ENCODE results near the gene ZDHHC12.

GRCh38 chr9:128078214-128079404 lies 10.6 kb downstream of the SLC25A25 start:
- RRBS: no CpG with 5 or more reads among the region's 14 CpGs

GRCh38 chr9:128108063-128108957 lies 19.2 kb downstream of the PTGES2 start:
- RRBS: no CpG with 5 or more reads among the region's 16 CpGs

DNA sequence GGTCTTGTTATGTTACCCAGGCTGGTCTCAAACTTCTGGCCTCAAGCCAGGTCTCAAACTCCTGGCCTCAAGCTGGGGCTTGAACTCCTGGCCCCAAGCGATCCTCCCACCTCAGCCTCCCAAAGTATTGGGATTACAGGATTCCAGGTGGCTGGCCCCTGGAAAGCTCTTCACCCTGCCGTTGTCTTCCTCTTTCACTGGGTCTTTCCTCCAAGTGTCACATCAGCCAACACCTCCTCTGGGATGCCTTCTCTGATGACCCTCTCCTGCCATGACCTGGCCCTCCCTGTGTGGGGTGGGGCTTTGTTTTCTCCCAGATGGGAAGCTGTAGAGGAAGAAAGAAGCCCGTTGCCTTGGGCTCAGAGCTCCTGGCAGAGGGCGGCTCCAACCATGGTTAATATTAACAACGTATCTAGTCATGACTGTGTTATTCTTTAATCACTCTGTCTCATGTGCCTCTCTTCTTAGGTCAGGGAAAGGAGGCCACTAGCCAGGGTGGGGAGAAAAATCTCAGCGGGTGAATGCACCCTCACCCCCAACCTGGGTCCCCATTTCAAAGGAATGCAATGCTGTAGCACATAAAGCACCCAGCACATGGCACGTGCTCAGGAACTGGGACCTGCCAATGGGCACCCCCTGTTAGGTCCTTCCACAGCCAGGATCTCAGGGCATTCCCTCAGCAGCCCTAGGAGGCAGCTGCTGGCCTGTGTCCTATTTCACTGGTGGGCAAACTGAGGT lies 8.5 kb downstream of the DNM1 start:
- RRBS: no CpG with 5 or more reads among the region's 7 CpGs

GRCh38 chr9:128244700-128245487 lies 30.9 kb downstream of the GOLGA2 start:
- RRBS: no CpG with 5 or more reads among the region's 29 CpGs

DNA sequence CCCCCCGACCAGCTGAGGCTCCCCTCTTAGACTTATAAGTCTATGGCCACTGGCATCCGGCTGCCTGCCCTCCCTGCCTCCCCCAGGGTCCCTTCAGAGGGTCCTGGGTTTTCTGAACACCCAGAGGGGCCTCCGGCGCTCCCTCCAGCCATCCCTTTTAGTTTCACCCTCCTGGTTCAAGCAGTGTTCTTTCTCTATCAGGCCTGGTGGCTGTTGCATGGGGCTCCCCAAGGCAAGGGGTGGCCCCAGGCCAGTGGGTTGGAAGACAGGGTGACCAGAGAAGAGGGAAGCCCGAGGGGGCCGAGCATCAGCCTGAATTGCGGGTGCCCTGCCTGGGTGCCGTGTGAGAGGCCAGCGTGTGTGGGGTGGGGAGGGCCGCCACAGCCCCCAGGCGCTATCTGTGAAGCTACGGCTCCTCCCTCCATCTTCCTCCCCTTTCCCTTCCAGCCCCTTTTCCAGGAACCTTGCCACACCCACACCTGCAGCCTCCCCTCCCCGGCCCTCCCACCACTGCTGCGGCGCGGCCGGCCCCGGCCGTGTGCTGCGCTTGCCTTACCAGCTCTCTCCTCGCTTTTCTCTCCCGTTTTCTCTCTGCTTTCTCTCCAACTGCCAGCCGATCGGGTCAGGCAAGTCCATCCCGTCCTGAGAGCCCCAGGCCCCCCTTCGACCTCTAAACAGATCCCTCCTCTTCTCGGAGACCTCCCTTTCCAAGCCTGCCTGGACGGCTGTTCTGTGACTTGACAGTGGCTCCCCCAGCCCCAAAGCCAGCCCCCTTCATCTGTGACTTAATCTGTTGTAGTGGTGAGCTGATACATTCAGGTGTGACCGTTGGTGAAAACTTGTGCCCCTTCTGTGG lies 21.5 kb downstream of the GOLGA2 start:
- RRBS: 96% methylated on average over 1 of the region's 29 CpGs

- RRBS: 97% methylated on average over 2 of the region's 27 CpGs
Observed at GRCh38 chr9:128257428-128258469, 18.1 kb downstream of the GOLGA2 start.

GRCh38 chr9:128321708-128322303 lies 441 bp downstream of the TRUB2 start:
- RRBS: no CpG with 5 or more reads among the region's 18 CpGs

DNA sequence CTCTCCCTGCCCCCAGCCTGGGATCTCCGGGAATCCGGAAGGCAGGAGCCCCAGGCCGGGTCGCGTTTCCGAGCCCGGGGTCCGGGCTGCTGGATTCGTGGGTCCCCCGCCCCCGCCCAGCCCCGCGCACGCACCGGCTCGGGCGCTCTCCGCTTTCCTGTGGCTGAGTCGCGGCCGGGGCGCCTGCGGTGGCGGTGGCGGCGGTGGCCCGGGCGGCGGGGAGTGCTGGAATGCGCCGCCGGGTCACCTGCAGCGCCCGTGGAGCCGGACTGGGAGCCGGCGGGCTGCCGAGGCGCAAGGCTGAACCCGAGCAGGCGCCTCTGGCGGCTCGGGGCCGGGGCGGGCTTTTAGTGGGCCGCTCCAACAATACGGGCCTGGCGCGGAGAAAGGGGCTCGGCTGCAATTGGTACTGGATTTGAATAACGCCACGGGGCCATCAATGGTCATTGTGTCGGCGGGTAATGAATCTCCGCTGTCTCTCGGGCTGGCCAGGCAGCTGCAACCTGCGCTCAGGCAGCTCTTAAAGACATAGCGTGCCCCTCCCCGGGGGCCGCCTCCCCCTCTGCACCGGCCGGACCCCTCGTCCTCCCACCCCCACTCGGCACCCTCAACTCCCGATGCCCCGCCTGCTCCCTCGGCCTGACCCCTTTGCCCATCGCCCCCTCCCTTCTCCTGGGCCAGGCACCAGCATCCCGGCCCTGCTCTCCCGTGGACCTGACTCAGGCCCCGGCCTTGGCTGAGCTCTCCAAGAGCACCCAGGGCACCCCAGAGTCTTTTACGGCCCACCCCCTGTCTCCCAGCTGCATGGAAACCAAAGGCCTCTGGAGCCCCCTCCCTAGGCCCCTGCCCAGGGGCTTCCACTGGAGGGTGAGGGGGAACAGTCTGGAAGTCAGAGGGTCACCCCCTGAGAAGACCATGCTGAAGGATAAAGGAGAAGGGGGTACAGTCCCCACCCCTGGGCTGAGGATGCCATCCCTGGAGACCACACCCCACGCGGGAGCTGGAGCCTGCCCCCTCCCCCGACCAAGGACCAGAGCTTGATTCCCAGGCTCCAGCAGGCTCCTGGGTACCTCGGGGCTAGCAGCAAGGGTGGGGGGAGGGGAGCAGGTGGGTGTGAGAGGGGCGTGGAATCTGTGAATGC lies 22.2 kb downstream of the URM1 start:
- RRBS: 98% methylated on average over 23 of the region's 77 CpGs

- RRBS: no CpG with 5 or more reads among the region's 18 CpGs
Observed at GRCh38 chr9:128624383-128625111, 32.1 kb downstream of the DYNC2I2 start.

DNA sequence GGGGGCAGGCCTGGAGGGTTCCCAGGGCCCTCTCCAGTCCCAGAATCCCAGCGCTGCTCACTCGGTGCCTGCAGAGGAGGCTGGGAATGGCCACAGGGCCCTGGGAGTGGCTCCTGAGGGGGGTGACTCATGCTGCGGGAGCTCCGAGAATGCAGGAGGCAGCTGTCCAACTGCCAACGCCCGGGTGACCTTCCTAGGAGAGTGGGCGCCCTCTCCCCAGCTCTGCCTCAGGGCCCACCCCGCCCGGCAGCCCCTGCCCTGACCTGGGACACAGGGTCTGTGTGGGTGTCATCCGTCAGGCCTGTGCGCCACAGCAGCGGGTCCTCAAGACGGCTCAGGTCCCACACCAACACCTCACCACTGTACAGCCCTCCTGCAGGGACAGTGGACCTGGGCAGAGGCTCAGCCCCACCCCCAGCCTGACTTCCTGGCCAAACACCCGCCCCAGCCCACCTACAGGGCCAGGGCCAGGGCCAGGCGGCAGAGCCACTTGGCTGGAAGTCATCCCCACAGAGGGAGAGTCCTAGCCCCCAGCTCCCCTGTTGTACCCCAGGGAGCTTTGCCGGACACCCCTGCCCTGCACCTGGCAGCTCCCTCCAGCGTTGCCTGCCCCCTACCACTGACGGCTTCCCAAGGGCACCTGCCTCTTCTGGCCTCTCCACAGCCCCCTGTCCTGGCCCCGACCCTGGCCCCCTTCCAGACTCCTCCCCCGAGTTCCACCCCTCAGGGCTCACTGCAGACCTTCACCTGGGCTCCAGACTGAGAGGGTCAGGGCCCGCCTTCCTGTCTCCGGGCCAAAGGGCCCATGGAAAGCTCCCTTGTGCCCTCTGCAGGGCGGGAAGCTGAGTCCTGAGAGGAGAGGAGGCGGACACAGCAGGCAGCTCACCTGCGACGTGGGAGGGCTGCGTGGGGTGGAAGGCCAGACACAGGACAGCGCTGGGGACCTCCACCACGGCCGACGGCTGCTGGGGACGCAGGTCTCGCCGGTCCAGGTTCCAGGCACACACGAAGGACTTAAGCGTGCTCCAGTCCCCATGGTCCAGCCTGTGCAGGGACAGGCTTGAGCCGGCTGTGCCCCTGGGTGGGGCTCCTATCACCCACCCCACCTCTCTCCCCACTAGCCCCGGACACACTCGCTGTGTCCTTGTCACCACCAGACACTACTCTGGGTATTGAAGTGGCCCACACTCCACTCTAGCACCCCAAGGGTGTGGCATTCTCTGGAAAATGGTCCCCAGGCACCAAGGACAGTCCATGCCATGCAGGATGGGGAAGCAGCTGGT lies 20.8 kb downstream of the DYNC2I2 start:
- RRBS: 27% methylated on average over 8 of the region's 39 CpGs

- RRBS: no CpG with 5 or more reads among the region's 39 CpGs
Observed at GRCh38 chr9:128690153-128690815, 1.3 kb downstream of the SET start.

DNA sequence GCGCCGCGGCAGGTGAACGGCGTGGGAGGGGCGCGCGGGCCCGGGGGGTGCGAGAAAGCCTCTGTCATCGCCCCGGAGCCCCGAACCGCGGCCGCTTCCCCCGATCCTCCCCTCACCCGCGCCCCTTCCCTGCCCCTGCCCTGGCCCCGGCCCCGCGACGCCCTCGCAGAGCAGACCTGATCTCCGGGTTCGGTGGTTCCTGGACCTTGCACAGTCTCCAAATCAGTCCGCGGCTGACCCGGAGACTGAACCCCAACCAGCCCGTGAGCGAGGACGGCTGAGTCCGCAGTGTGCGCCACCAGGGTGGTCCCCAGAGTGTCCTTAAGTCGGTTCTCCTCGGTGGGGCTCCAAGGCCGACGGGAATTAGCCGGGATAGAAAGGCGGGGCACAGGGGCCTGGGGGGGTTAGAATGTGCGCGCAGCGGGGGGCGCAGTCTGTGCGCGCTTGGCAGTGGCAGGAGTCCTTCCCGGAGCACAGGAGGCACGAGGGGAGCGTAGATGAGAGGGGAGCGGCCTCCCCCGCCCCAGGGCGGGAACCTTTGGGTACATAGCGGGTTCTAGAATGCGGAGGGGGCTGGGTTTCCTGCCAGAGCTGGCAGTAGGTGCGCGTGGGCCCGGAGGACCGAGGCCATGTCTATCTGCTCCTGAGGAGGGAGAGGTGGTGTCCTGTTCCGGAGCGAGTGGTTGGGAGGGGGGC lies 773 bp downstream of the PKN3 start:
- RRBS: 3% methylated on average over 35 of the region's 60 CpGs

DNA sequence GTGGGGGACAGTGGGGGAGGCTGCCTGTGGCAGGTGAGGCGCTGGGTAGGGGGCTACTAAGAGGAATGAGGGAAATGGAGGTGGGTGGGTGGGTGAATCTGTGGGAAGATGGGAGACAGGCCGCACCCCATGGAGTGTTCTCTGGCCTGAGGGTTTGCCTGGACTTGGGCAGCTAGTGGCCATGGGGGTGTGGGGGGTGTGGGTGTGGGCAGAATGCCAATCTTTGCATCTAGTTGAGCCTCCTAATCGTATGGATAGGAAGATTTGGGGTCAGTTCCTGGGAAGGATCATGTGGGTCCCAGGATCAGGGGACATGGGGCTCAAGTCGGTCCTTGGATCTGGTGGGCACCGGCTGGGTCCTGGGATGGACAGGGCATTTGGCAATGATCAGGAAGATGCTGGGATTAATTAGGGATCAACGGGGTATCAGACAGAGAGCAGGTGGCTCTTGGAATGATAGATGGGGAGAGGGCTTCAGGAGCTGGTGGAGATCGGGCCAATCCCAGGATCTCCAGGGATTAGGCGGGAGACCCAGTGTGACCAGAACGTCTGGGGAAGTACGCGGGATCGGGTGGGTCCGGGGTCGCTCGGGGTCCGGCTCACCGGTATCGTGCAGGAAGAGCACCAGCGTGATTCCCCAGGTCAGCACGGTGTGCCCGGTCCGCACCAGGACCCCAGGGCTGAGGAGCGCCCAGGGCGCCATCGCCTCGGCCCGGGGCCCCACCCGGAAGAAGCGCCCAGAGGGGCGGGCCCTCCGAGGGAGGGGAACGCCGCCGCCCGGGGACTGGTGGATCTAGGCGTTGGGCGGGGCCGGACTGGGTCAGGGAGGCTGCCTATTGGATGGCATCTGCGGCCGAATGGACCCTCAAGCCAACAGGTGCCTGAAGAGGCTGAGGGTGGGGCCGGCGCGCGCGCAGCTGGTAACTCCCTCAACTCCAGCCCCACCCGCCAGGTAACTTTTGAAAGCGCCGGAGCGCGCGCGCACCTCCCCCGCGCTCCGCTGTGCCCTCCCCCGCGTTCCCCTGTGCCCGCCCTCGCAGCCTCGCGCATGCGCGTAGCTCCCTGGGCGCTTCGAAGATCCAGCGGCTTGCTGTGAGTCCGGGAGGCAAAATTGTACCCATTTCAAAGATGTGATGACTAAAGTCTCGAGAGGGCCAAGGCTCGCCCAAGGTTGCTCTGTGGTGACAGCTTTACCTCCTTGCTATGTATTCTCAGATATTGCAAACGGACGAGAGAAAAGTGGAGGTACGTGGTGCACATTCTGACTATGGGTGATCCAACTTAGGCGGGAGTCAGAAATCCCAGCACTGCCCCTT lies at the start of gene ZDHHC12:
TSS of gene ZDHHC12 (minus strand) at position 737 of the 1,316 bp plus-strand sequence.
- RRBS: 2% methylated on average over 28 of the region's 73 CpGs

GRCh38 chr9:128809081-128809521 lies 9.2 kb upstream of the ENDOG start:
- RRBS: no CpG with 5 or more reads among the region's 10 CpGs

DNA sequence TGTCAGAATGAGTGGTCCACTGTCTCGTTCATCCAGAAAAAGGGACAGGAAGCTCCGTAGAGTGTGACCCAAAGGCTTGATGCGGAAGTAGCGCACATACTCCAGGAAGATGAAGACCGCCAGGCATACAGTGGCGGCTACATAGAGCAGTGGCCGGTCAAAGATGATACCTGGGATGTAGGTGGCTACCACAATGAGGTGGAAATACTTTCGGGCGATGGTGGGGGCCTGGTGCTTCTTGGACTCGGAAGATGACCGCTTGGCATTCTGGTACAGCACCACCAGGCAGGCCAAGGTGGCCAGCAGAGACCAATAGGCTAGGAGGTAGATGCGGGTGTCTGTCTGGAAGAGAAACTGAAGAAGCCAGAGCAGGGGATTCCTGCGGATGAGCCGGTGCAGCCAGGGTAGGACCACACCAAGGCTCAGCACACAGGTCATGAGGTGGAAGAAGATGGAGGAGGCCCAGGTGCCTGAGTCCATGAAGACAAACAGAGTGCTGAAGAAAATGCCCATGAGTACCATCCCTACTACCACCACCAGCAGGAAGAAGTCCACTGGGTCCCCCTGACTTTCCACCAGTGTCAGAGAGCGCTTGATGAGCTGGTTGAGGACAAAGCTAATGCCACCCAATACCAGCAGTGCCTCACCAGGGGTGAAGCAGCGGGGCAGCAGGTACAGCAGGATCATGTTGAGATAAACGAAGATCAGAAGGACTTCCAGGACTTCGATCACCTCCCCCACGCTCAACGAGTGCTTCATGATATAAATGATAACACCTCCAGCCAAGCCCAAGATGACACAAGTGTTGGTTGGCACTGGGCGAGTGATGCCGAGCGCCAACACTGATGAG lies 1.1 kb downstream of the DOLK start:
- RRBS: no CpG with 5 or more reads among the region's 23 CpGs

DNA sequence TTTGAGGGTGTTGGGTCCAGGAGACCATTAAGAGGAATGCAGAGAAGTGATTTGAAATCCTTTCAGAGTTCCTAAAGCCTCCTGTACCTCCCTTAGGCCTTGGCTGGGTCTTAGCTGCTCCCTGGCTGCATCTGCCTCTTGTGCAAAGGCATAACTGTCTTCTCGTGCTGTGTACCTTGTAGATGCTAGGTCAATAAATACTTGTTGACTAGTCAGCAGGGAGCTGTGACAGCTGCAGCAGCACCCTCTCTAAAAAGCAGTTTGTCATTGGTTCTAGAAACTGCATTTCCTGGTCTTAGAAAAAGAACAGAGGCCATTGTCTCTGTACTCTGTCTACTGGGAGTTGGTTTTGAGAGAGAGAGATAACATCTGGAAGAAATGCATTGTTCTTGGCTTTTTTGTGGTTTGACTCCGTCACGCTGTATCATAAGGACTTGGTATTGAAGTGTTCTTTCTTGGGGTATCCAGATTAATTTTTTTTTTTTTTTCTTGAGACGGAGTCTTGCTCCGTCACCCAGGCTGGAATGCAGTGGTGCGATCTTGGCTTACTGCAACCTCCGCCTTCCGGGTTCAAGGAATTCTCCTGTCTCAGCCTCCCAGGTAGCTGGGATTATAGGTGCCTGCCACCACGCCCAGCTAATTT lies 32.3 kb downstream of the SH3GLB2 start:
- RRBS: no CpG with 5 or more reads among the region's 9 CpGs

- RRBS: no CpG with 5 or more reads among the region's 5 CpGs
Observed at GRCh38 chr9:129008248-129008556, 19.9 kb downstream of the SH3GLB2 start.

GRCh38 chr9:129042075-129042627 lies 5.7 kb downstream of the MIGA2 start:
- RRBS: 100% methylated on average over 4 of the region's 17 CpGs

DNA sequence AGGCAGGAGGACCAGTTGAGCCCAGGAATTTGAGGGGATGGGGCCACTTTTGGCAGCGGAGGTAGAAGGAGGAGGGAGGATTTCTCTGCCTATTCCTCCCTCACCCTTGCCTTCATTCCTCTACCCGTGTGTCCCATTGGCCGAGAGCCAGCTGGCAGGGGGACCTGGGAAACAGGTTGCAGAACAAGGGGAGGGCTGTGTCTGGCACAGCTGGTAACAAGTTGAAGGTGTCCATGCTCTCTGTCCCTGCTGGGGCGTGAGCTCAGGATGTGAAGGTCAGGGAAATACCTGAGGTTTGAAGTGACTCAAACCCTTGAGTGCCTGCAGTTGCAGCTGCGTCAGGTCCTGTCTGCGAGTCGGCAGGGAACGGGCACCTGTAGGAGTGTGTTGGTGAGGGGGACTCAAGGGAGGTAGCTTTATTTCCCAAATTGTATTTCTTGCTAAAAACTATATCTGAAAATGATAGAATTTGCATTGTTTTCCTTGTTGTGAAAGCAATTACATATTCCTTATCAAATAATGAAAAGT lies 16.2 kb downstream of the MIGA2 start:
- RRBS: no CpG with 5 or more reads among the region's 8 CpGs

GRCh38 chr9:129078563-129079085 lies 2.3 kb upstream of the DOLPP1 start:
- RRBS: no CpG with 5 or more reads among the region's 14 CpGs

Measured in HCT116 (cell line).